Bronchus (tissue), 1 donor: ENCODE results near the genes SLAMF6 and FCGR2B.

- PRO-cap, result no peak
Measured at GRCh38 chr1:160410230-160410956, 10.0 kb downstream of the VANGL2 start.

- PRO-cap, result no peak
Measured at GRCh38 chr1:160428788-160429124, 28.4 kb downstream of the VANGL2 start.

DNA sequence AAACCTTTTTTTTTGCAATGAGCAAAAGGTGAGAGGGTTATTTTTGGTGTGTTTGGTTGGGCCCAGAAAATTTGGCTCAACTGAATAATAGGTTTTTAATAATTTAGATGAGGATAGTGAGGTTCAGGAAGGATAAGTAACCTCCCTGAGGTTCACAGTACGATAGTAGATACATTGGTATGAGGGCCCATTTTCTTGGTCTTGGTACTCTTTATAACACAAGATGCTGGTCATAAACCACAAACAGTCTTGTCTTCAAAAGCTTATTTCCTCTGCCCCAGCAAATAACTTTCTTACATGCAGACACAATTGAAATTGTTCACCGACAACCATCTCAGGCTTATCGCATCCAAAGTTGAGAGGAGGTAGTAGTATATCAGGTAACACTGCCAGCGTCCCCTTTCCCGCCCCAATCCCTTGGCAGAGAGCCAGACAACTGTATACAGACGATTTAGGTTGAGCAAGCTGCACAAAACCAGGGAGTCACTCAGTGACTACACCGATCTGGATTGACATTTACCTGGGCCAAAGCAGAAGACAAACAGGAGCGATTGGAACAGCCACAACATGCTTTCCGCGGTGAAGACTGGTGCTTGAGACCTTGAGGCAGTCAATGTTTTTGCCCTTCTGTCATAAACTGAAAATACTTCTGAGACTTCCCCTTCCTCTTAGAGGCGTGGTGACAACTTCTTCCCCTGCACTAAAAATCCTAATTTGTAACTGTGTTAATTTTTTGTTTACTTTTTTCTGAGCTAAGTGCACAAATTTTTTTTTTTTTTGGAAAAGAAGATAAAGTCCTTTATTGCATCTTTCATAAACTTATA is at the start of gene SLAMF6:
Gene SLAMF6 (minus strand): TSS at position 632 of the 824 bp plus-strand sequence.
- PRO-cap, result unidirectional peak, minus-strand start at position 615 of the sequence

GRCh38 chr1:160567768-160568703 is 11.3 kb downstream of the CD84 start:
- PRO-cap, result no peak

GRCh38 chr1:160664364-160665071 is 17.7 kb upstream of the SLAMF1 start:
- PRO-cap, result no peak

DNA sequence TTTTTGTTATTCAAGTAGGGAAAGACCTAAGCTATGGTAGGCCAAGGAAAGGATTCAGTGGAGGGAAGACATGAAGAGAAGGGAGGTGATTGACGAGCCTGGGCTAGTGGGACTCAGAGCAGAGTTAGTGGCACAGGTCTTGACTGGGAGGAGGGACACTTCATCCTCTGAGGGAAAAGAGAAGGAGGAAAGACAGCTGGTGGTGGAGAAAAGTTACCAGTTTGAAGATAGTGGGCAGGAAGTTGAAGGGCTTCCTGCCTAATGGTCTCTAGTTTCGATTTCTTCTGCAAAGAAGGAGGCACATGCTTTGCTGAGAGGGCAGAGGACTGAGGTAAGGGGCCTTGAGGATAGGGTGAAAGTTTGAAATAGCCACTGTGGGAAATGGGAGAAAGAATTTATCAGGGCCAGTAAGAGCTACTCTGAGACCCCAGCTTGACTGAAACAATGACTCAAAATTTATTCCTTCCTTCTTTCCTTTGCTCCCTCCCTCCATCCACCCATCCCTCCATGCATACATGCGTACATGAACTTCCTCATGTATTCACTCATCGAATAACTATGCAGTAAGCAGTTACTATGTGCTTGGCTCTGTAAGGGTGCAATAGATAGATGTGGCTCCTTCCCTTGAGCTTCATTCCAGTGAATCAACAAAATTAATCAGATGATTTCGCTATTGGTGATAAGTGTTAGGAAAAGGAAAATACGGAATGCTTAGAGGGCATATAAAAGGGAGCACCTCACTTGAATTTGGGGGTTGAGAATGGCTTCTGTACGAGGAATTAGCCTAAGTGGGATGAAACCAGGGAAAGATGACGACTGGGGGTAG is 4.1 kb downstream of the CD48 start:
- PRO-cap, result no peak

GRCh38 chr1:160744039-160744832 is 5.2 kb downstream of the SLAMF7 start:
- PRO-cap, result no peak

DNA sequence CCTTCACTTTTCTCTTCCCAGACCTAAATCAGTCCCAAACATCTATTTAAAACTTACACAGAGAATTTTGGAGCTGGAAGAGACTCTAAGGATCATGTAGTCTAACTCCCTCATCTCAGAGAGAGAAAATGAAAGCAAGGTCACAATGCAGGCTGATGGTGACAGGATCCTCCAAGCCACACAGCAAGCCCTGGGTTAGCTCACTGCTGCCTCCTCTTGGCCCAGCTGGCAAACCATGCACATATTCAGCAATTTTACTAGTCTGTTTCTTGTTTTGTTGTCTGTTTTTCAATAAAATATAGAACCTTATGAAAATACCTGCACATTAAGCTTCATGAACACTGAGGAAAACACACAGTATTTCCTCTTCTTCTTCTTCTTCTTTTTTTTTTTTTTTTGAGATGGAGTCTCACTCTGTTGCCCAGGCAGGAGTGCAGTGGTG is 27.7 kb upstream of the LY9 start:
- PRO-cap, result unidirectional peak, minus-strand start at position 130 of the sequence

GRCh38 chr1:161044365-161044882 is 1.4 kb downstream of the USF1 start:
- PRO-cap, result no peak

GRCh38 chr1:161171086-161172294 is 5.3 kb downstream of the PPOX start:
- PRO-cap, result no peak

GRCh38 chr1:161201855-161202281 is 299 bp upstream of the NDUFS2 start:
- PRO-cap, result bidirectional peak, plus-strand start at chr1:161202406, minus-strand start at chr1:161202221

DNA sequence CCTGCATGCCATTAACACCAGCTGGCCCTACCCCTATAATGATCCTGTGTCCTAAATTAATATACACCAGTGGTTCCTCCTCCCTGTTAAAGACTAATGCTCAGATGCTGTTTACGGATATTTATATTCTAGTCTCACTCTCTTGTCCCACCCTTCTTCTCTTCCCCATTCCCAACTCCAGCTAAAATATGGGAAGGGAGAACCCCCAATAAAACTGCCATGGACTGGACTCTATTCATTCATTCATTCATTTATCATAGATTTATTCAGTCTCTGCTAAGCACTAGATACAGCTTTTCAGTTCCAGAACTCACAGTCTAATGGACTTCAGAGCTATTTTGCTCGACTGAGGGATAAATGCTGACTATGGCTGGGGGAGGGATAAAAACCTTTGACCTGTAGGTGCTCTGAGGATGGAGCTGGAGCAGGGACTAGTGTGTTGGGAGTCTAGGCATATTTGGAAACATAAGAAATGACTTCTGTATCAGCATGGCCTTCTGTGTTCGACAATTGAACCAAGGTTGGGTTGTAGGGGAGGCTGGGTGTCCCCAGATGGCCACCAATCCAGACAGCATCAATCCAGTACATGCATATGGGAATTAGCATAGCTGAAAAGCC is 4.0 kb downstream of the FCER1G start:
- PRO-cap, result no peak

- PRO-cap, result no peak
Measured at GRCh38 chr1:161364601-161365238, 3.0 kb downstream of the CFAP126 start.

- PRO-cap, result bidirectional peak, plus-strand start at chr1:161390307, minus-strand start at chr1:161389926
Measured at GRCh38 chr1:161389404-161390076, 21.9 kb upstream of the CFAP126 start.

DNA sequence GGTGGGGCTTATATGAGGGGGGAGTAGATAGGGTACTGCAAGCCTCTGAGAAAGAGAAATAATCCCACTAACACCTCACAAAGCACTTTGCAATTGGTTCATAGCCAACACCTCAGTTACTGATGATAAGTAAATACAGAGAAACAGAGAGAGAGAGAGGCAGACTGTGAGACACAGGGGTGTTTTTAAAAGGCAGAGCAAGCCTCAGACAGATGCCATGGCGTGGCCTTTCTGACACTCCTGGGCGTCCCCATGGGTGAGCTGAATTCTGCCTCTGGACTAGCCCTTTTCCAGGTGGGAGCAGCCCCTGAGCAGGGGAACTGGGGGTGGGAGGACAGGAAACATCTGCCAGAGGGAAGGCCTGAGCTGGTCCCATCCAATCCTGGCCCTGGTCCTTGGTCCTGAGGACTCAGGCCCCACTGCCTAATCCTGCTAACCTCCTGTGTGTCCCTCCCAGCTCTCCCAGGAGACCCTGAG is 6.1 kb downstream of the FCGR2A start:
- PRO-cap, result no peak

GRCh38 chr1:161513030-161514159 is 8.1 kb downstream of the FCGR2A start:
- PRO-cap, result no peak

DNA sequence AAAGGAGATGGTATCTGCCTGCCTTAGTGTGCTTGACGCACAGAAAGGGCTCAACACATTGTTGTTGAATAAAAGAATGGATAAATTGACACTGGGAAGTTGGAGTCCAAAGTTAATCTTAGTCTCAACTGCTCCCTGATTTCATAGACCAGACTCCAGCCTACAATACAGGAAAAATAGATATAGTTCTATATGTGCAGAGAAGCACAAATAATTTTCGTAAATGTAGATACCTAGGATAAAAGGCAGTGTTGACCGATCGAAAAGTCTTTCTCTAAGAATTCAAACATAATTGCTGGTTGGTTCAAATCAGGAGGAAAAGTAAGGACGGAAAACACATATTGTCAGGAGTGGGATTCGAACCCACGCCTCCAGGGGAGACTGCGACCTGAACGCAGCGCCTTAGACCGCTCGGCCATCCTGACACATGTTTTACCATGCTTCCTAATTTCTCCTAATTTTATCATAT is 5.7 kb downstream of the HSPA6 start:
- PRO-cap, result unidirectional peak, minus-strand start at position 429 of the sequence

GRCh38 chr1:161662873-161663207 is at the start of gene FCGR2B:
Gene FCGR2B, plus strand, starts transcription at chr1:161663143.
- PRO-cap, result no peak

- PRO-cap, result no peak
Measured at GRCh38 chr1:161727376-161727877, 6.1 kb downstream of the FCRLB start.

DNA sequence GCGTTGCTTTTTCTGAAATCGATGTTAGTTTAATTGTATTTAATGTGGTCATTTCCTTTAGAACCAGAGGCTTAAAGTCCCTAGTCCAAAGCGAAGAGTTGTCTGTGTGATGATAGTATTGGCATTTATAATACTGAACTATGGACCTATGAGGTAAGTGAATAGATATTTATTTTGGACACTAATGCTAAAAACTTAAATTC is 54.8 kb downstream of the ATF6 start:
- PRO-cap, result no peak